SJSA1 (cell line): ENCODE measurements around the gene DNAJB9.

DNA sequence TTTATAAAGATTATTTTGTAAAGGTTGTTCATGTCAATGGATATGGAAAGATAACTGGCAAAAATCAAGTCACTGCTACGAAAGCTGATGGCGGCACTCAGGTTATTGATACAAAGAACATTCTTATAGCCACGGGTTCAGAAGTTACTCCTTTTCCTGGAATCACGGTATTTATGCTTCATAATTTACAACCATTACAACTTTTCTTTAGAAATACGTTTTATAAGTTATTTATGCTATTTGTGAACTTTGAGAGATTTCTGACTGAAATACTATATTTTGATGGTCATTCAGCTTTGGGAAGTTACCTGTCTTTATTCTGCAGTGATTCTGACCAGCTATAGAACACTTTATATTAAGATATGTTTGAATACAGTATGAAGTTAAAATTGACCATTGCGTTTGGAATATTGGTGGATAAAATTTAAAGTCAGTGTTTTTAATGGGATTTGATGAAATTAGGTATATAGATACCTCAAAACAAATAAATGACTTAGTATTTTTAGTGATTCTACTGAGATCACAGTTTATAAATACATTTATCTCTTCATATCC, 14.4 kb downstream of the DLD start:
- RAMPAGE, long total RNA = no peak

- RAMPAGE, long total RNA = no peak
Observed at GRCh38 chr7:107917226-107917603, 26.2 kb downstream of the DLD start.

DNA sequence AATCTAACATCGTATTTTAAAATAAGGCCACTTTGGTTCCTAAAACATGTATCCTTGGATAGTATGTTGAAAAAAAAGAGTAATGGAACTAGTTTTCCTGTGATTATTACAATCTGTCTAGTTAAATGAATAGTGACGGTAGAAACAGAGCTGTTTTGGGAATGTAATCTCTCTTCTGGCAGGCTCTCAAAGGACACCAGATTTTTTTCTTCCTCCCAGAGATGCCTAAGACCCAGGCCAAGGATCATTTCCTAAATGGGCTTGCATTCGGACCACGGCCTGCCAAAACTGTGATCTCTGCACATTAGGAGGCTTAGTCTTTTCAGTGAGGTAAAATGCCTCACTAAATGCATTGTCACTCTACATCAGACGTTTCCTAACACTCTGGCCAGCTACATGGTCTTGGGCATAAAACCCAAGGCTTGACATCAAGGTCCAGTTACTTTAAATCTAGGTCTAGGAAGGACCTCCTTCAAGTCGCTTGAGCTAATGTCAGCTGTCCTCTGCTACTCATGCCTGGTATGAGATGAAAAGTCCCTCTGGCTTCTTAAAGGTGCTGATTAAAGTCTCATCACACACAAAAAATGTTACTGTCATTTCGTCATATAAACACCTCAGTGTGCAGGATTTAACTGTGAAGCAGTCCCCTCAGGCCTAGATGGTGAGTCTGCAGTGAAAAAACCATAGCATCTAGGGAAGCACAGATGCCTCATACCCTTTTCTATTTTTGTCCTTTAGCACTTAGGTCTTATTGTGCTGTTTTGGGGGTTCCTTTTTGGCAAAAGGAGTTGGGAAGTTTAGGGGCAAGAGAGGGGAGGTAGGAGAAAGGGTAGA, 47.7 kb downstream of the DLD start:
- RAMPAGE, long total RNA = no peak

- RAMPAGE, long total RNA = no peak
Observed at GRCh38 chr7:107995029-107995562, 7.9 kb downstream of the LAMB1 start.

DNA sequence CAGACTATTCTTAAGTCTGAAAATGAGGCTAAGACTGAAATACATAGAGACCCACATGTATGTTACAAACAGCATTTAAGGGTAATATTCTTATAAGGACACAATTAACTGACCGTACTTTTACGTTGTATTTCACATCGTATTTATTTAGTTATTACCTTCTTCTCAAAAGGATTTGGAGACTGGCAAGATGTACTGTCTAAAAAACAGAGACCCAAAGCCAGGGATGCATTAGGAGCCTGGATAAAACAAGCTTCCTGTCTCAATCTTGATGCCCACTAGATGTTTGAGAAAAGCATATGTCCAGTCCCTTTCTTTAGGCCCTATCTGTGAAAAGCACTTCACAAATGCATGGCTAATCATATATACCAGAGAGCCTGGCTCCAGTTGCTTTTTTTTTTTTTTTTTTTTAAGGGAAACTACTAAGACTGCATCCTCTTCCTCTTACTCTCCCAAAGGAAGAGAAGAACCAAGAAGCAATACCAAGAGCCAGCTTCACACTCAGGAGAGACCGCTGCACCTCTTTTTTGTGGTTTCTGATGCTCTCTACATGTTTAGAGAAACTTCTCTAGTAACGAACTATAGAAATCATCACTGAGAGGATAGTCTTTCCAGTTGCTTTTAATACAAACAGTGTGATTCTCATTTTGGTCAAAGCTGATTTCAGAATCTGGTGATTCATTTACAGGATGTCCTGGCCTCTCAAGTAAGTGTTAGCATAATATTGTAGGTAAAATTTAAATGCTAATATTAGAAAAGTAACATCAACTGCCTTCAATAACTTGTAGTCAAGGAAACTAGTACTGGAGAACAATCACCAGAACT, 3.4 kb downstream of the LAMB1 start:
- RAMPAGE, long total RNA = no peak

DNA sequence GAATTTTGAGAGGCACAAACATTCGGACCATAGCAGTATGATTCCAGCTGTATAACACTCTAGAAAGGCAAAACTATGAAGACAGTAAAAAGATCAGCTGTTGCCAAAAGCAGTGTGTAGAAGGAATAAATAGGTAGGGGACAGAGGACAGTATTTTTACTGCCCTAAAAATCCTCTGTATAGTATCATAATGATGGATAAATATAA, 7.8 kb downstream of the PNPLA8 start:
- RAMPAGE, long total RNA = no peak

DNA sequence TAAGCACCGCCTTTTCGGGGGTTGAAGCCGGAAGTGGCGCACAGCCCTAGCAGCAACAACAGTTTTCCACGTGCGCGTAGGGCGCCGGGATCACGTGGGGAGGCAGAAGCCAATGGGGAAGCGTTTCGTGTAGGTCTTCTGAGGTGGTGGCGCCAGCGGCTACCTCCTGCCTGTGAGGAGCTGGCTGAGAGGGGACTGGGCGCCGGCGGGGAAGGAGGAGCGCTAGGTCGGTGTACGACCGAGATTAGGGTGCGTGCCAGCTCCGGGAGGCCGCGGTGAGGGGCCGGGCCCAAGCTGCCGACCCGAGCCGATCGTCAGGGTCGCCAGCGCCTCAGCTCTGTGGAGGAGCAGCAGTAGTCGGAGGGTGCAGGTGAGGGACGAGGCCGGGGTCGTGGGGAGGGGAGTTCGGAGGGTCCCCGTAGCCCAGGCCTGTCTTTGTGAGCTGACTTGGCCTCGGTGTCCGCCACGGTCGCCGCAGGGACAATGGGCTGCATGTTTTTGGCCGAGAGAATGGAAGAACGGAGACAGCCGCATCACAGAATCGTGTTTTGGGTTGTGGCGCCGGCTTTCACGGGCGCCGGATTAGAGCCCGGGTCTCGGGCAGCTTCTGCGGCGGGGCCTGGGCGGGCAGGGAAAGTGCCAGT, at the start of gene DNAJB9:
Gene DNAJB9 (plus strand): TSS at position 141 of the 644 bp plus-strand sequence.
- RAMPAGE, long total RNA = no peak

DNA sequence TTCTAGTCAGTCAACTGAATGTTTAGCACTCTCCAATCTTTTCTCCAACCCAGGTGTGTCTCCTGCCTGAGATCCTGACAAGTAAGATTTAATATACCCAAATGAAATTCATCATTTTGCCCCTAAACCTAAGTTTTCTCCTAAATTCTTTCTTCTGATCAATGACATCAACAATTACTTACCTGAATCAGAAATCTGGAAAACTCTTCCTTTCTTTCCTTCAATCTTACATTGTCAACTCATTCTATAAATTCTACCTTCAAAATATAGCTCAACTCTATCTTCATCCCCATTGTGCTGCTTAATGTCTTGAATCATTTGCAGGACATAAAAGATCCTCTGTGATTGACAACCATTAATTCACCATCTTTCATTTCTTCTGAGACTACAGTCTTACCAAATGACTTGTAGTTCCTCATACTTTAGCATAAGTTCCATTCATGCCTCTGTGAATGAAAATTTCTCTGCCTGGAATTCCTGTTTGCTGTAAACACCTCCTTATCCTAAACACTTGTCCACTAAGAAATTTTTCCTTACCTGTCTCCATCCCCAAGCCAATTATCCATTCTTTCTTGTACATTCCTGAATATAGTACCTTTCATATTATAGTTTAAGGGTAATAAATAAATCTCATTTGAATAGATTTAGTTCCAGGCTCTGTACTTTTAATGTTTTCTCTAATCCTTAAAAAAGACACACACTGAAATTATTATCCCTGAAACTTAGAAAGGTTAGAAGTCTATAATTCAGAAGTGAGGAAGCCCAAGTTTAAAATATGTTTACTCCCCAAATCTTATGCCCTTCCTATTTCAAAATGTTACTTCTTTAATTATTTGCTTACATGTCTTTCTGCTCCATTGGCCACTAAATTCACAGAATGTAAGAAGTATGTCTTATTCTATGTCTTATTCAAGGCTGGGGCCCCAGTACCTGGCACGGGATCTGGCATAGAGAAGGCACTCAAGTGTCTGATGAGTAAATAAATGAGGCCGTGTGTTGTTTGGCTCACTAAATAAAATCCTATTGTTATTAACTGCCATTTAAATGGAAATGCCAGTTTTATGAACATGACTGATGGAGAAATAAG, 268.6 kb upstream of the LRRN3 start:
- RAMPAGE, long total RNA = no peak

DNA sequence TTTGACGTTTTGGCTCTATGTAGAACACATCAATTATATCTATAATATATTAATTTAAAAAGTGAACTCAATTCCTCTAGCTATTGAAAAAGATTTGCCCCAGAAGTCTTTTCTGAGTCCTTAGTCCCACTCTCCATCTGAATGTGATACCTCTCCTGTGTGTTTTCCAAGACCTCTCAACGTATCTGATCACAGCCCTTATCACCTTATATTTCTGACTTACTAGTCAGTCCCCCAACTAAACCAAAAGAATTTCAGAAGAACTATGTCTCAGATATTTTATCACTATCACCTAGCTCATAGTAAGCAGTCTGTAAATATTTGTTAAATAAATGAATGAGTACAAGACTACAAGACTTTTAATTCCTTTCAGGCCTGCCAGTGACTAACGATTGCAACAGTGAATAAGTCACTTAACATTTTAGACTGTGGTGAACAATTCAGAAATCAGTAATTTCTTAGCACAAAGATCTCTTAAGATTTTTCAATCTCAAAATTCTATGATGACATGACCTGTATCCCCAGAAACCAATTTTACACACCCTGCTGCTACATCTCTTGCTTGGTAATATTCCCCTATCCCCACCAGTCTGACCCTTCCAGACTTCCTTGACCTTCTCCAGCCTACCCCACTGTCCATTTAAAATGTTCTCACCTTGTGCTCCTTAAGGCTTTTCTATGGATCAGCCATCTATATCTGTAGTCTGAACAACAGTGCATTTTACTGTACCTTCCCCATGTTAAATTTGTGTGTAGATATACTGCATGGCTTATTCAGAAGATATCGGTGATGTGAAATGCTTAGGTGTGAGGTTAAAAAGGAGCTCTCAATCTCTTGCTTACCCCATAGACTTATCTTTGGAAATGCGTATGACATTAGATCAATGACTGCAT, 162.1 kb downstream of the IMMP2L start:
- RAMPAGE, long total RNA = no peak

DNA sequence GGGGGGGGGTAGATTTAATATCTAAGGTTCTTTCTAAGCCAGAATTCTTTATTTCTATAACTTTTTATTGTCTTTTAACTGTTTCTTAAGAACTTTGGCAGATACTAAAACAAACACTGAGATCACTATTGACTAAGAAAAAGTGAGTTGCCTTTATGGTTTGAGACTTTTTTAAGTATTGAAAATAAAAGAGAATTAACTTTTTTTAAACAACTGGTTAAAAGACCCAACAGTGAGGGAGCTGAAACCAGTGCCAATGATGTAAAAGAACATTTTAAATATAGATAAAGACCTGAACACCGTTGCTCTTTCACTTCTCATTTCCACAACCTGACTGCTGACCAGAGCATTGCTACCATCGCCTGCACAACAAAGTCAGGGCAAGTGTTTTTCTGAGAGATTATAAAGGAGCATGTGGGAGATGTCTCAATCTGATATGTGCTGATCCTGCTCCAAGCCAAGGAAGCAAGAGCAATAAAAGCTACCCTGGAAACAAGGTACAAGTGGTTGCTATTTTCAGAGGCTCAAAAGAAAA, 34.8 kb downstream of the IMMP2L start:
- RAMPAGE, long total RNA = no peak

DNA sequence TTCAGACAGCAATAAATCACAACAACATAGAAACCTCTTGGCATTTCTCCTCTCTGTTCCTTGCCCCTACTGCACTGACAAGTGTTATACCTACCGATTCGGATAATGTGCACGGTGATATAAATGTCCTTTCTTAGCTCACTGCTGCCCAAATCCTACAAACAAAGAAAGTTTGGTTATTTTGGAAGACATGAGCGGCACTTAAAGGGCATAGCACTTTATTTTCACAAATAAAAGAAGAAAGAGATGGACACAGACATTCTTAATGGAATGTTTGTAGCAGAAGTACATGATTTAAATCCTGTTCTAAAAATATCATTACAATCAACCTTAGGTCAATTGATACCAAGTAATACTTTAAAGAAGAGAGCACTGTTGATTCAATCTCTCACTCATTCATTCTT, 261.5 kb downstream of the DOCK4 start:
- RAMPAGE, long total RNA = no peak

DNA sequence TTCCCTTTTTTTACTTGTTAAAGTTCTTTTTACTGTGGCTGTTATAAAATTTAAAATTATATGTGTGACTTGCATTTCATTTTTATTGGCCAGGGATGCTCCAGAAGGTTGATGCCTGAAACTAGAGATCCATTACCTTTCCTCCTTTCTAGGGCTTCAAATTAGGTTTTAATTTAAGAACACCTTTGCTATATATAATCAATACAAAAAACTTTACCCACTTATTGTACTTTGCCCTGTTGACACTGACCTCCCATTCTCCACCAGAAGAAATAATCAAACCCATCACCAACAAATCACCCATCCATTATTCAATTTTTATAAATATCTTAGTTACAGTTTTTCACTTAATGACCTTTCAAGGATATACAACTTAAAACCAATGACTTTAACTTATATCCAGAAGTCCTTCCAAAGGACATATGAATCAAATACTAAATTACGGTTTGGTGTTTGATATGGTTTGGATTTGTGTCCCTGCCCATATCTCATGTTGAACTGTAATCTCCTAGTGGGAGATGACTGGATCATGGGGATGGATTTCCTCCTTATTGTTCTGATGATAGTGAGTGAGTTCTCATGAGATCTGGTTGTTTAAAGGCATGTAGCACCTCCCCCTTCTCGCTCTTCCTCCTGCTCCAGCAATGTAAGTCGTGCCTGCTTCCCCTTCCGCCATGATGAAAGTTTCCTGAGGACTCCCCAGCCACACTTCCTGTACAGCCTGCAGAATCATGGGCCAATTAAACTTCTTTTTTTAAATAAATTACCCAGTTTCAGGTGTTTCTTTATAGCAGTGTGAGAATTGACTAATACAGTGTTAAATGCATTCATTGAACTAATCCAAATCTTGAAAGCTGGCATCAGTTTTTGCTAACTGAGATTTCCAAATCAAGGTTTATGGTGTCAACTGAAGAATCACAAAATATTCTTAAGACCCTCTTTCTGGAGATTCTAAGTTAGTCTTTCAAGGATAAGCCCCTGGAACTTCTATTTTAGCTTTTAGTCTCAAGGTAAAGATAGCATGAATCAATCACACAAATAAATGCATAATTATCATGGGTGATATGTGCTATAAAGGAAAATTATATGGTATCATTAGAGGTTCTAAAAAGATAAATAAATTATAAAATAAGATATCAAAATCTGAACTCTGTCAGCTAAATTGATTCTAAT, 116.7 kb downstream of the DOCK4 start:
- RAMPAGE, long total RNA = no peak

DNA sequence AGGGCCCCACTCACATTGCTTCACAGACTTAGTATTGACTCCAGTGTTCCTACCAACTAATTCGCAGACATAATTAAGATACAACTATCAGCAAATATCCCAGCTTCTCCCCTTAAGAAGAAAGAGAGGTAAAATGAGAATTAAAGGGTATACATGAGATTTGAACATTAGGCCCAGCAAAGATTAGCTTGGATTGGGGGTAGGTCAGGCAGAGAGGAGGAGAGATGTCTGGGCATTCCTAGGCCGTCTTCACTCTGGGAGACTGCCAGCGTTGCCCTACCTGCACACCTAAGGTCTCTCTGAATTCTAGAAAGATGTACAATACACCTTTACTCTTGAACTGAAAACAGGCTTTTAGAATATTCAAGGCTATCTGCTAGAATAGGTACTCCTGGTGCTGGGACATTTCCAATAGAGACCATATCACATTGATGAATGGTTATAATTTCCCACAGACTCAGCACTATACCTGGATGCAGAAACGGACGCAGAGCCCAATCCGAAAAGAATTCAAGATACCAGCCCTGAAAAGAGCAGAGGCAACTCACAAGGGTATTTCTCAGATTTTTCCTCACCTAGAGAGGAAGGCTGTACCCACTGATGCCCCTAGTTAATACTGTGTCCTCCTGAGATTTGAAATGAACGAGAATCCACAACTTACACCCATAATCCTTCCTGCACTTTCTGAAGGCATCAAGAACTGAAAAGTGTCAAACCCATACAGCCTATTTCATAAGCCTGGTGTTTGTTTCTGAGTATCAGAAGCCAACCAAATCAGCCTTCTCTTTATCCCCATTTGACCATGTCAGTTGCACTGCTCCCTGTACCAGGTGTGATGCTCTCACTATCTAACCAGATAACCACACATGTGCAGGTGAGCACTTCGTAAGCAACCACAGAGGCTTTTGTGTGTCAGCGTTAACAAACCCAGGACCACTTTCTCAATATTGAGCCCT, 114.8 kb downstream of the DOCK4 start:
- RAMPAGE, long total RNA = no peak

DNA sequence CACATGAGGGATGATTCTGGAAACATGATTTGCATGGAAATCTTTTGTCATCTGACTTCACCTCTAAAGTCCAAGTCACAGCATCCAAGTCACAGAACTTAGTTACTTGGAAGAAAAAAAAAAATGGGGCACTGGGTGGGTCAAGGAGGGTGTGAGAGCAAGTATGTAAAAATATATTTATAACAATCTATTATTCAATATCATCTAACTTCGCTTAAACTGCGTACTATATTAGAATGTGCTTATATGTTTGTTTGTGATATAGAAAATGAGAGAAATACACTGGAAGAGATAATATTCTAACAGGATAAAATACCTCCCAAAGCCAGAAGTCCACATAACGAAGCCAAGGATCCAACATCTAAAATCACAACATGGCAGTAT, 60.5 kb downstream of the DOCK4 start:
- RAMPAGE, long total RNA = no peak

GRCh38 chr7:112238802-112239399, 32.4 kb downstream of the ZNF277 start:
- RAMPAGE, long total RNA = no peak

DNA sequence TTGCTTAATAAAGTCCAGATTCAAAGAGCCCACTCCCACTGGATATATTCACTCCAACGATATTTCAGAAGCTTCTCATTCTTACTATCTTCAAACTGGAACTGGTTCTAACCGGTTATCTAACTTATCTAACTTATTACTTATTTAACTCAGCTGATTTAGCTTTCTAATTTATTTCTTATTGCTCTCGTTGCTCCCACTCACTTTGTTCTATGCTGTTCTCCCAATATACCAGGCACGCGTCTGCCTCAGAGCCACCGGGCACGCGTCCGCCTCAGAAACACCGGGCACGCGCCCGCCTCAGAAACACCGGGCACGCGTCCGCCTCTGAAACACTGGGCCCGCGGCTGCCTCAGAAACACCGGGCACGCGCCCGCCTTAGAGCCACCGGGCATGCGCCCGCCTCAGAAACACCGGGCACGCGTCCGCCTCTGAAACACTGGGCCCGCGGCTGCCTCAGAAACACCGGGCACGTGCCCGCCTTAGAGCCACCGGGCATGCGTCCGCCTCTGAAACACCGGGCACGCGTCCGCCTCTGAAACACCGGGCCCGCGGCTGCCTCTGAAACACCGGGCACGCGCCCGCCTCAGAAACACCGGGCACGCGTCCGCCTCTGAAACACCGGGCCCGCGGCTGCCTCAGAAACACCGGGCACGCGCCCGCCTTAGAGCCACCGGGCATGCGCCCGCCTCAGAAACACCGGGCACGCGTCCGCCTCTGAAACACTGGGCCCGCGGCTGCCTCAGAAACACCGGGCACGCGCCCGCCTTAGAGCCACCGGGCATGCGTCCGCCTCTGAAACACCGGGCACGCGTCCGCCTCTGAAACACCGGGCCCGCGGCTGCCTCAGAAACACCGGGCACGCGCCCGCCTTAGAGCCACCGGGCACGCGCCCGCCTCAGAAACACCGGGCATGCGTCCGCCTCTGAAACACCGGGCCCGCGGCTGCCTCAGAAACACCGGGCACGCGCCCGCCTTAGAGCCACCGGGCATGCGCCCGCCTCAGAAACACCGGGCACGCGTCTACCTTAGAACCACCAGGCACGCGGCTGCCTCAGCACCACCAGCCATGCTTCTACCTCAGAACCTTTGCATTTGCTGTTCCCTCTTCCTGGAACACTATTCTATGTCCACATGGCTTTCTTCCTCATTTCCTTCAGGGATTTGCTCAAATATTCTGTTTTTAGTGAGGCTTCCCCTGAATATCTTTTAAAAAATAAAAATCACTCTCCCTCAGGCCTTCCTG, 58.8 kb upstream of the IFRD1 start:
- RAMPAGE, long total RNA = no peak

- RAMPAGE, long total RNA = no peak
Observed at GRCh38 chr7:112422601-112423438, 27.4 kb upstream of the IFRD1 start.

- RAMPAGE, long total RNA = no peak
Observed at GRCh38 chr7:112452550-112452808, 2.2 kb downstream of the IFRD1 start.

DNA sequence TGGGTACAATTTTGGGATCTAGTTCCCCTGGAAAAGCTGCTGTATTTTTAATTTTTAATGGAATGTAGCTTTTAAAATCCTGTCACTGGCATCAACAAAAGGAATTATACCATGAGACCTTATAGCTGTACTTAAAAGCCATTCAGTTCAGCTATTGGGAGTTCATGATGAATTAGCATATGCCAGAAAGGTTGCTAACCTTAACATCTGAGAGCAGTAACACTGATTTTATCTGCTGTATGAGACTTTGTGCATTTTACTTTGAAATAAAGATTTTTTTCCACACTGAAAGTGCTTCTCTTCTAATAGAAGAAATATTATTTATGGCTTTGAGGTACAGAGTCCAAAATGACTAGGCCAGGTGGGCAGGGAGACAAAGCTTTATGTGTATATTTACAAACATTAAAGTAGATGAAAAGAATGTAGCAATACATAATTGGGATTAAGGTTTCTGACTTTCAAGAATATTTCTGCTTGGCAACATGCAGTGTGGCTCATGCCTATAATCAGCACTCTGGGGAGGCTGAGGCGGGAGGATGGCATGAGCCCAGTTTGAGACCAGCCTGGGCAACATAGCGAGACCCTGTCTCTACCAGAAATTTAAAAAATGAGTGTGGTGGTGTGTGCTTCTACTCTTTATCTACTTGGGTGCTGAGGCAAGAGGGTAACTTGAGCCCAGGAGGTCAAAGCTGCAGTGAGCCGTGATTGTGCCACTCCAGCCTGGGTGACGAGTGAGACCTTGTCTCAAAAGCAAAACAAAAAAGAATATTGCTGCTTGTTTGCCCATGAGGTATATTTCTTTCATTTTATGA, 4.7 kb upstream of the LSMEM1 start:
- RAMPAGE, long total RNA = no peak

- RAMPAGE, long total RNA = no peak
Observed at GRCh38 chr7:112504275-112504692, 23.5 kb downstream of the LSMEM1 start.